GM19240 (cell line): Measurements from ENCODE around the gene H4C16.

DNA sequence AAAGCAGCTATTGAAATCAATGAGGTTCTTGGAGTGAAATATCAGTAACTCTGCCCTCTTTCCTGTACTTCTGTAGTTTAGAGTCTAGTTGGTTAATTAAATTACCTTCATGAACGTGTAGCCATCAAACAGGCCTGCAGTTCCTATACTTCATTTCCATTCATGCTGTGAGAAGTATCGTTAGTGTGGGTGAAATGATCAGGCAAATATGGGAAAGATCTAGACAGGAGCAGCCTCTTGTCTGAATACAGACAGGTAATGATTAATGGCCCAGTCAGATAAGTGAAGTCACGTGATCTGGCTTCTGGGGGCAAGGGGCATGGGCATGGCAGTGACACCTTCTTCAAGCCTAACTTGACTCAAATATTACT, 17.9 kb downstream of the GUCY2C start:
- RRBS = no CpG with 5 or more reads among the region's 3 CpGs

GRCh38 chr12:14771052-14771311, at the start of gene H4C16:
H4C16 (minus strand) TSS chr12:14771131.
- RRBS = no CpG with 5 or more reads among the region's 8 CpGs

DNA sequence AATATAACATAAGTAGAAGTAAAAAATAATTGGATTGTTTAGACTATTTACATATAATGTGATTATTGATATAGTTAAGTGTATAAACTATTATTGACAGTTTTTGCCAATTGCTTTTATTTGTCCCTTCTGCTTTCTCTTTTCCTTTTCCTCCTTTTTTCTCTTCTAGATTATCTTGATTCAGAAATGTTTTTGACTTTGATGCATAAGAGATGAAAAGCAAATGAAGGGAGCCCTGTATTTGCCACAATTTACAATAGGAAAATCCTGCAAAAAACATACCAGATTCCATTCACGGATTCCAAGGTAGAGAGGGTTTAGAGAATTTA, 4.3 kb downstream of the MGP start:
- RRBS = no CpG with 5 or more reads among the region's 1 CpG

- RRBS = no CpG with 5 or more reads among the region's 5 CpGs
Observed at GRCh38 chr12:14884166-14884947, 1.3 kb downstream of the MGP start.

DNA sequence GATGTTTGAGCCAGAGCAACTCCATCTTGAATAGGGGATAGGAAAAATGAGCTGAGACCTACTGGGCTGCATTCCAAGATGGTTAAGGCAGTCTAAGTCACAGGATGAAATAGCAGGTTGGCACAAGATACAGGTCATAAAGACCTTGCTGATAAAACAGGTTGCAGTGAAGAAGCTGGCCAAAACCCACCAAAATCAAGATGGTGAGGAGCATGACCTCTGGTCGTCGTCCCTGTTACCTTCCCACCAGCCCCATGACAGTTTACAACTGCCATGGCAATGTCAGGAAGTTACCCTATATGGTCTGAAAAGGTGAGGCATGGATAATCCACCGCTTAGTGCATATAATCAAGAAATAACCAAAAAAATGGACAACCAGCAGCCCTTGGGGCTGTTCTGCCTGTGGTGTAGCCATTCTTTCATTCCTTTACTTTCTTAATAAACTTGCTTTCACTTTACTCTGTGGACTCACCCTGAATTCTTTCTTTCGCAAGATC, 13.6 kb downstream of the ERP27 start:
- RRBS = no CpG with 5 or more reads among the region's 4 CpGs

- RRBS = no CpG with 5 or more reads among the region's 7 CpGs
Observed at GRCh38 chr12:15168202-15168915, 52.9 kb downstream of the RERG start.

DNA sequence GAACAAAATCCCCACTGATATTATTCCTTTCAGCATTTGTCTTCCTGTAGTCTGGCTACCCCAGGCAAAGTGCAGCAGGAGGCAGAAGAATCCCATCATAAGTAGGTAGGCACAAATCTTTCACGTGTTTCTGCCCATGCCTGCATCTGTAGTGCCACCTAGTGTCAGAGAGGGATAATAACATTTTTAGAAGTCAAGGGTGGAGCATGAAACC, 47.7 kb upstream of the RERG start:
- RRBS = no CpG with 5 or more reads among the region's 1 CpG

DNA sequence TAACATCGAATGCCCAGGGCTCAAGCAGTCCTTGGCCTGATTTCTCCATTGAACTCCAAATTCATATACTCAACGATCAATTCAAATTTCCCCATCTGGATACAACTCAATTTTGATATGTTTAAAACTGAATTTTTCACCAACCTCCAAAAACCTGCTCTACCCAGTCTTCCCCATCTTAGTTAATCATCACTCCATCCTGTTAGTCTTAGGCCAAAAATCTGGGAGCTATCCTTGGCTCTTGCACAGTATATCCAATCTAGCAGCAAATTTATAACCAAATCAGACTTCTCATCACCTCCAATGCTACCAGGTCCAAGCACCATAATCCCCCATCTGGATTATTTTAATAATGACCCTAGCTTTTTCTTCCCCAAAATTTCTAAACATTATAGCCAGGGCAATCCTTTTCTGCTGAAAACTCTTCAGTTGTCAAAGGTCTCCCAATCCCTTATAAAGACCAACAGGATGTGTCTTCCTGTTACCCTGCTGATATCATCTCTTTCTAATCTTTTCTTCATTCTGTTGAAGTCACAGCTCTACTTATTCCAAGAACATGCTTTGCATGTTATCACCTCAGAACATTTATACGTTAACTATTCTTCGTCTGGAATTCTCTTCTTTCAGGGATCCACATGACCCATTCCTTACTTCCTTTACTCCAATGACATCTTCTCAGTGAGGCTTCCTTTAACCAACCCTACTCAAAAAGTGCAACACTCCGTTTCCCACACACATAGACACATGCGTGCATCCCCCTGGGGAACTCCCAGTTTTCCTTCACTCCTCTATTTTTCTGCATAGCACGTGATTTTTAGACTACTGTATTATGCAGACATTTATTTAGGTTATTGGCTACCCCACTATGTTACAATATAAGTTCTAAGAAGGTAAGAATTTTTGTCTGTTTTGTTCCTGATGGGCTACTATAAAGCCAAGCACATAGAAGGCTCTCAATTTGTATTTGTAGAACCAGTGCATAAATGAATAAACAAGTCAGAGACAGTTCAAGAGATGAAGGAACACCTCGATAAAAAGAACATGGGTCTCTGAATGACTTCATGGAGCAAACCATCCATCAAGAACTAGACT, 132.2 kb downstream of the EPS8 start:
- RRBS = no CpG with 5 or more reads among the region's 8 CpGs

- RRBS = no CpG with 5 or more reads among the region's 2 CpGs
Observed at GRCh38 chr12:16175985-16176380, 101.5 kb downstream of the SLC15A5 start.

DNA sequence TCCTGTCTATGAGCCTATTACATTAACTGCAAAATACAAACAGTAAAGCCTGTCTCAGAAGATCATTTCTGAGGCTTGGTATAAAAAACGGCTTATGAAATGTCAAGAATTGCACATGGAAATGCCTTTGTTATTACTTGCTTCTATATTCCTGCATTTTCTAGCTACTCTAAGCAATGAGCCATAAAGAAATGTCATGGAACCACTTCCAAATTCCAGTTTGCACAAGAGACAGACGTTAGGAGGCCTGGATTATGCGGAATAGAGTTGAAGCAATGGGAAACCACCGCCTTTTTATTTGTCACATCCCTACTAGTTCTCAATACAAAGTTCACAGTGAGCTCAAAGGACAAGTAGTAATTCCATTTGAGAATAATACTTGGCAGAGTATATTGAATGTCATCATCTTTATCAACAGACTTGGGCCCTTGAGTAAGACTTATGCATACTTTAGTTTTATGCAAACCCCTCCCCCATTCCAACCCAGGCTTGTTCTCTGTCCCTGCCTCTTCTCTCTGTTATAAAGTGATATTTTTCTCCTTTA, 3.6 kb upstream of the SLC15A5 start:
- RRBS = no CpG with 5 or more reads among the region's 4 CpGs

DNA sequence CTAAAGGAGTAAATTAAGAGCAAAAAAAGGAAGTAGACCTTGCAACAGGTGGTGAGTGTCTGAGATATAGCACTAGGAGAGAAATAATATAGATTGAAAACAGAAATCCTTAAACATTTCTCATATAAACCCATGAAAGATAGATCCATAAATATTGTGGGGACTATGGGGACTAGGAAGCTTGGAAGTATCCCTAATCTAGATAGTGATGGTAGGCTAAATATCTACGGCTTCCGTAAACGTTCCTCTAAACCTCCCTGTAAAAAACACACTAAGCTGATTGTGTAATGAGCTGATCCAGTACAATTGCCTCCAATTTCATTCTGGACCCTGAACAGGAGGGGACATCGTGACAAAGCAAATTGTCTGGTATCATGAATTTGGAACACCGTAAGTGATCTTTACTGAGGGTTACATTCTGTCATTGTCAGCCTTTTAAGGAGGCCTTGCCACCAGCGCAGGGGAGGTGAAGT, 614 bp upstream of the MGST1 start:
- RRBS = no CpG with 5 or more reads among the region's 6 CpGs

DNA sequence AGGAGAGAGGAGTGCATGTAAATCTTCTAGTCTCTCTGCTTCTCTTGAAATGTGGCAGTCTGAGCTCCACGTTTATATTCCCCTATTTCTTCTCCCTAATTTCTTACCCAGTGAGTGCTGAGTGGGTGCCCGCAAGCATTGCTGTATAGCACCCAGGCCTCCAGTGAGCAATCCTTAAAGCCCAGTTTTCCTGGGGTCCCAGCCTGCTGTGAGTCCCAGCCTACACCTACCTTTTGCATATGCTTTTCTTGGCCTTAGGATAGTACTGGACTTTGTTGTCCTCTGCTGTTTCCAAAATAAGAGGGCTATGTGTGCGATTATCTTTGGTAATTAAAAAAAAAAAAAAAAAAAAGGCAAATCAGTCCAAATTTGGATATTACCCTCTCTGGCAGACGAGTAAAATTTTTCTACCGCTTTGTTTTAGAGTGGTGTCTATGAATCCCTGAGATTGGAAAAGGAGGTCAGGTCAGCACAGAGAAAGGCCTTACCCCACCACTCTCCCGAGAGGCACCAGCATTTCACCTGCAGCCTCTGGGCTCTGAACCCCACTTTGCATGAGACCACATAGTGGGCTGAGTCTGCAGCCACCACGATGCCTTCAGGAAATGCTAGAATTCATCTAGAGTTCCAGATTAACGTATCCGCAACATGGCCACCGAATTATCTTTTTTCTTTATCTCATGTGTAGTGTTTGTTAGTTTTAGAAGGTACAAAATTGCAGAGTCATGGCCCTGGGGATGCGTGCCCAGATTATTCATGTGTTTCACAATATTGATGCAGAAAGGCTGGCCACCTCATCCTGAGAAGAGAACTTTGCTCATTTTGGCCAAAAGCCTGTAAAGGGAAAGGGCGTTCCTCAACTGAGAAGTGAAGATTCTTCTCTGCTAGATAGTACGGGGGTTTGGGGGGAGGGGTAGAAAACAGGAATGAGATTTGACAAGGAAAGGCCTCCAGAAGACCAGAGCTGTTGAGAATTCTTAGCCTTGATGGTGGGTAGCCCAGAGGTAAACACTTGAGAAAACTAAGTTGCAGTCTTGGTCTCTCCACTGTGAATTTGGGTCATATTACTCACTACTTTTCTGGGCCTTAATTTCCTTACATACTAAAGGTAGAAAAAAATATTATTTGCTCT, 1.4 kb downstream of the MGST1 start:
- RRBS = no CpG with 5 or more reads among the region's 13 CpGs

GRCh38 chr12:16350024-16350335, 2.5 kb downstream of the MGST1 start:
- RRBS = no CpG with 5 or more reads among the region's 6 CpGs

DNA sequence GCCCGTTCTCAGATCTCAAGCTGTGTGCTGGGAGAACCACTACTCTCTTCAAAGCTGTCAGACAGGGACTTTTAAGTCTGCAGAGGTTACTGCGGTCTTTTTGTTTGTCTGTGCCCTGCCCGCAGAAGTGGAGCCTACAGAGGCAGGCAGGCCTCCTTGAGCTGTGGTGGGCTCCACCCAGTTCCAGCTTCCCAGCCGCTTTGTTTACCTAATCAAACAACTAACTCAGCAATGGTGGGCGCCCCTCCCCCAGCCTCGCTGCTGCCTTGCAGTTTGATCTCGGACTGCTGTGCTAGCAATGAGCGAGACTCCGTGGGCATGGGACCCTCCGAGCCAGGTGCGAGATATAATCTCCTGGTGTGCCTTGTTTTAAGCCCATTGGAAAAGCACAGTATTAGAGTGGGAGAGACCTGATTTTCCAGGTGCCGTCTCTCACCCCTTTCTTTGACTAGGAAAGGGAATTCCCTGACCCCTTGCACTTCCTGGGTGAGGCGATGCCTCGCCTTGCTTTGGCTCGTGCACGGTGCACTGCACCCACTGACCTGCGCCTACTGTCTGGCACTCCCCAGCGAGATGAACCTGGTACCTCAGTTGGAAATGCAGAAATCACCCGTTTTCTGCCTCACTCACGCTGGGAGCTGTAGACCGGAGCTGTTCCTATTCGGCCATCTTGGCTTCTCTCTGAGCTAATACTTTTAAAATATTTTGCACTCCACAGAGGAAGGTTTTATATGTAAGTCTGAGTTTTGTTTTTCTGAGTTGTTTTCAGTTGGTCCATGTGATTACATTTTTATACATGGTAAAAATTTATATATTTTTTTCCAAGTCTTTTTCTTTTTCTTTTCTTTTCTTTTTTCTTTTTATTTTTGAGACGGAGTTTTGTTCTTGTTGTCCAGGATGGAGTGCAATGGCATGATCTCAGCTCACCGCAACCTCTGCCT, 35.4 kb downstream of the MGST1 start:
- RRBS = no CpG with 5 or more reads among the region's 24 CpGs

- RRBS = no CpG with 5 or more reads among the region's 13 CpGs
Observed at GRCh38 chr12:17008204-17008787, 402.3 kb upstream of the LMO3 start.

GRCh38 chr12:18754227-18754752, 16.4 kb downstream of the CAPZA3 start:
- RRBS = no CpG with 5 or more reads among the region's 5 CpGs

- RRBS = 4% methylated on average over 15 of the region's 46 CpGs
Observed at GRCh38 chr12:19130442-19131537, 1.3 kb downstream of the PLEKHA5 start.

DNA sequence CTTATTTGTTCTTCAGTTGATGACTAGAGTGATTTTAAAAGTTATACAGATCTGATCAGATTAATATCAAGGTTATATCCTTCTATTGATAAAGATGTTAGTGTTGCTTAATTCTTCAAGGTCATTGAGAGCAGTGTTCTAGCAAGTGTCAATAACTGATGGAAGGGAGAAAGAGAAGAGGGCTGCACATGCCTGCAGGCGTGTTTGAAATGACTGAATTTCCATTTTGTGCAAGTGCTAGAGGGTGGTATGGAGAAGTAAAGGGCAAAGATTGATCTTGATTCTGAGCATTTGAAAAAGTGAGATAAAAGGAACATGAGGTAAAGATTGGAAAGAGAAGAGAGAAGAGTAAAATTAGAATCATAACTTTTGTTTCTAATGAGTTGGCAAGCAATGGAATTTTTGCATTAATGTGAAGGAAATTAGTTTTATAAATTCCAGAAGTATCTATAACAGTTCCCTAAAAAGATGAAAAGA, 147.8 kb downstream of the AEBP2 start:
- RRBS = no CpG with 5 or more reads among the region's 1 CpG

DNA sequence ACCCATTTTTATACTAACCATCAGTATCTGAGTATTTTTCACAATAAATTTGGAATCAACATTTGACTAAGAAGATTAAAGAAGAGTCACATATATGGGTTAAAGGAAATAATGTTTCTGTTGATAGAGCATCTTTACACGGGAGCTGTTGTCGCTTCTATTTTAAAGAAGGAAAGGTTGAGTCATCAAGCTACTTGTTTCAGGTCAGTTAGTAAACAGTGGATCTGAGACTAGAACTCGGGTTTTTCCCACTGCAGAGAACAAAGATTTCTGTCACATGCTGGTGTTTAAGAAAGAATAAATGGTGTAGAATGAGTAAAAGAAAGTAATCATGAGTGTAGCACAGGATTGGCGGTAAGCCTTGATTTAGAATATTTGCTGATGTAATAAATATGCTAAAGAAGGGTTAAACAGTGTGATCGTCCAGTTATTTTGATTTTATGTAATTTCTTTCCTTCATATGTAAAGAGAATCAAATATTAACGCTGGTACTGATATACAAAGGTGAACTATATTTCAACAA, 455.5 kb downstream of the AEBP2 start:
- RRBS = no CpG with 5 or more reads among the region's 6 CpGs